Pulmonary lymph node (tissue), 1 donor: Measurements from ENCODE around the genes SSX4, TBC1D25, RBM3, GATA1, ERAS, OTUD5 and KCND1.

- PRO-cap, result no peak
Measured at GRCh38 chrX:48045670-48046352, 25.6 kb downstream of the ZNF630 start.

DNA sequence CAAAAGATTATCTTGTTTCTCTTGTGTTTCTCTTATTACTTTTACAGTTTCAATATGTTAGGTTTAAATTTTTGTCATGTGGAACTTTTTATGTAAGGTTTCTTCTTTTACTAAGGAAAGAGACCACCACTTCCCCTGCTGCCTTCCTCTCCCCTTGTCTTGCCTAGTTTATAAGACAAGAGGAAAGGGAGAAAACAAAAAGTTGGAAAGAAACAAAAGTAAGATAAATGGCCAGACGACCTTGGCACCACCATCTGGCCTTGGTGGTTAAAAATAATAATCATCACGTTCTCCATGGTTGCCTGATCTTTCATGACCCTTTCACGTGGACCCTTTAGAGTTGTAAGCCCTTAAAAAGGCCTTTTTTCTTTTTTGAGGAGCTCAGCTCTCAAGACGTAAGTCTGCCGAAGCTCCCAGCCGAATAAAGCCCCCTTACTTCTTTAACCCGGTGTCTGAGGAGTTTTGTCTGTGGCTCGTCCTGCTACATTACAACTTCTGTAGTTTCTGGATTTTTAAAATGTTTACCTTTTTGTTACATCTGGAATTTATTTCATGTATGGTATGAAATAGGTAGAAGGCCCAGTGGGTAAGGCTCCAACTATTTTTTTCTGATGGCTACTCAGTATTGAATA is 18.4 kb downstream of the ZNF630 start:
- PRO-cap, result no peak

DNA sequence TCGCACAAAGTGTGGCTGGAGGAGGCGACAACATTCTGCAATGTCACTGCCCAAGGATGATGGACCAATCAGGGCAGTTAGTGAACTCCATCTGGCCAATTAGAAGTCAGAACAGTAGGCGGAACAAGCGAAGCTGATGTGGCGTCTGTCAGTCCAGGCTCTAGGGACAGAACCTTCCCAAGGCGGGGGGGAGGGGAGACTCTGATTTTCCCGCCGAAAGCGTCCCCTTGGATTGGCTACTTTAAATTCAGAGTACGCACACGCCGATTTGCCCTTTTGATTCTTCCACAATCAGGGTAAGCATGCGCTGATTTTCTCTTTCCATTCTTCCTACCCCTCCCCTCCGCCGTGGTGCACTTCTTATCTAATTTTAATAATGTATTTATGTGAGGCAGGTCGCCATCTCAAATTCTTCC is at the start of gene SSX4:
Gene SSX4, plus strand, starts transcription at position 271 of the 416 bp plus-strand sequence.
- PRO-cap, result no peak

DNA sequence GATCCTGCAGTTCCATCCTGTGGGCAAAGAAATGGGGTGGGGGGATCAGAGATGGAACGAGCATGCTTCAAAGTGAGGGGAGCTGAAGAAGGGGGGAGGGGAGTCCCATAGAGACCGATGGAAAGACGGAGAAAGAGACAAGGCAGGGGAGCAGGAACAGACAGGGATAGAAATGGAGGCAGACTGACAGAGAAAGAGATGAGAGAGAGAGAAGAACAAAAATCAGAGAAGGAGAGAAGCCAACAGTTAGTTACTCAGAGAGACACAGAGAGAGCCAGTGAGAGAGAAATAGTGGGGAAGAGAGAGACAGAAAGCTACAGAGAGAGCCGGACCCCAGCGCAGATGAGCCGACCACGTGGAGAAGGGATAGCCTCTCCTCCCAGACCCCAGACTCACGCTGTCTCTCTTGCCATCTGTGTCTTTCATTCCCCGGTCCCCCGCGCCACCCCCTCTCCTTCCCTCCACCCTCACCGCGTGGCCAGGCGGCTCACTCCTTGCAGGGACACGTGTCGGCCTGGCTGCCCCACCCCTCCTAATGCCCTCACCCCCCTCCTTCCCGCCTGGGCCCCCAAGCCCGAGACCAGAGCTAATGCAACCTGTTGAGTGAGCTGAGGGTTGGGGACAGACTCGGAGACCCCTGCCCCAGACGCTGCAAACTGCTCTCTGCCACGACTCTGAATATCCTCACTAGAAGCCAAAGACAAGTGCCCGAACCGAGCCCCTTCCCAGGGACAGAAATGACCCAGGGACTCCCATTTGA is 2.0 kb downstream of the SLC38A5 start:
- PRO-cap, result no peak

GRCh38 chrX:48476698-48477077 is 689 bp downstream of the FTSJ1 start:
- PRO-cap, result no peak

GRCh38 chrX:48523435-48524080 is 1.9 kb downstream of the EBP start:
- PRO-cap, result no peak

- PRO-cap, result bidirectional peak, plus-strand start at chrX:48539707, minus-strand start at chrX:48539438; unidirectional peak, plus-strand start at chrX:48539865; bidirectional peak, plus-strand start at chrX:48540268, minus-strand start at chrX:48540121
Measured at GRCh38 chrX:48539218-48540187, at the start of gene TBC1D25. Gene TBC1D25 (plus strand): TSS chrX:48539714.

- PRO-cap, result bidirectional peak, plus-strand start at chrX:48574265, minus-strand start at chrX:48574312; bidirectional peak, plus-strand start at chrX:48574484, minus-strand start at chrX:48574387
Measured at GRCh38 chrX:48573652-48574634, at the start of gene RBM3. Gene RBM3 (plus strand): TSS chrX:48574484.

GRCh38 chrX:48574635-48575350 is 509 bp downstream of the RBM3 start:
- PRO-cap, result bidirectional peak, plus-strand start at chrX:48574946, minus-strand start at chrX:48574868

DNA sequence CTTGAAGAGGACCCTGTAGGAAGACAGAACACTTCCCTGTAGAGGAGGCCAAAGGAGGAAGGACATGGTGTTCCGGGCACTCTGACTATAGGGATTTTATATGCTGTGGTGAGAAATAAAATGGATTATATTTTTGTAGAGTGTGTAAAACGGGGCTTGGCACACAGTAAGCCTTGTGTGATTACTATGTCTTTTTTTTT is 599 bp downstream of the GLOD5 start:
- PRO-cap, result no peak

GRCh38 chrX:48785616-48786957 is at the start of gene GATA1:
Gene GATA1 (plus strand): TSS chrX:48786590.
- PRO-cap, result no peak

GRCh38 chrX:48801168-48801858 is 554 bp upstream of the HDAC6 start:
- PRO-cap, result unidirectional peak, minus-strand start at chrX:48801370; unidirectional peak, minus-strand start at chrX:48801493; bidirectional peak, plus-strand start at chrX:48802044, minus-strand start at chrX:48801674

DNA sequence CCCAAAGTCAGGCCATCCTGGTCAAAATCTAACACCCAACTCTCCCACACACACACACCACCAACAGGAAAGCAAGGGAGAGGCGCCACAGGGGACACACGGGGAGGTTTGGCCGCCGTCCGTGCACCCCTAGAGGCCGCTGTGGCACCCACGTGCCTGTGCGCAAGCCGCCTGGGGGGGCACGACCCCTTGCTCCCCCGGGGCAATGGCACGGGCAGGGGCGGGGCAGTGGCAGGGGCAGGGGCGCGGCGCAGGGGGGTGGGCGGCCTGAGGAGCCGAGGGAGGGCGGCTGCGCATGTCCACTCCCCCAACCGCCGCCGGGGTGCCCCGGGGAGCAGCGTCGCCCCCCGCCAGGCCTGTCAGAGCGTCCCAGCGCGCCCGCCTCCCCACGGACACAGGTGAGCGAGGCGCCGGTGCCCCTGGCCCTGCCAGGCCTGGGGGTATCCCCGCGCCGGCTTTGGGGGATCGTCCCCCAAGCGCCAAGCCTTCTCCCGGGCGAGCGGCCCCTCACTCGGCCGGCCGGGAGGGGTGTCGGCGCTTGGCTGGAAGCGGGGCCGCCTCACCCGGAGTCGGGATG is at the start of gene ERAS:
Gene ERAS, plus strand, starts transcription at position 362 of the 577 bp plus-strand sequence.
- PRO-cap, result no peak

DNA sequence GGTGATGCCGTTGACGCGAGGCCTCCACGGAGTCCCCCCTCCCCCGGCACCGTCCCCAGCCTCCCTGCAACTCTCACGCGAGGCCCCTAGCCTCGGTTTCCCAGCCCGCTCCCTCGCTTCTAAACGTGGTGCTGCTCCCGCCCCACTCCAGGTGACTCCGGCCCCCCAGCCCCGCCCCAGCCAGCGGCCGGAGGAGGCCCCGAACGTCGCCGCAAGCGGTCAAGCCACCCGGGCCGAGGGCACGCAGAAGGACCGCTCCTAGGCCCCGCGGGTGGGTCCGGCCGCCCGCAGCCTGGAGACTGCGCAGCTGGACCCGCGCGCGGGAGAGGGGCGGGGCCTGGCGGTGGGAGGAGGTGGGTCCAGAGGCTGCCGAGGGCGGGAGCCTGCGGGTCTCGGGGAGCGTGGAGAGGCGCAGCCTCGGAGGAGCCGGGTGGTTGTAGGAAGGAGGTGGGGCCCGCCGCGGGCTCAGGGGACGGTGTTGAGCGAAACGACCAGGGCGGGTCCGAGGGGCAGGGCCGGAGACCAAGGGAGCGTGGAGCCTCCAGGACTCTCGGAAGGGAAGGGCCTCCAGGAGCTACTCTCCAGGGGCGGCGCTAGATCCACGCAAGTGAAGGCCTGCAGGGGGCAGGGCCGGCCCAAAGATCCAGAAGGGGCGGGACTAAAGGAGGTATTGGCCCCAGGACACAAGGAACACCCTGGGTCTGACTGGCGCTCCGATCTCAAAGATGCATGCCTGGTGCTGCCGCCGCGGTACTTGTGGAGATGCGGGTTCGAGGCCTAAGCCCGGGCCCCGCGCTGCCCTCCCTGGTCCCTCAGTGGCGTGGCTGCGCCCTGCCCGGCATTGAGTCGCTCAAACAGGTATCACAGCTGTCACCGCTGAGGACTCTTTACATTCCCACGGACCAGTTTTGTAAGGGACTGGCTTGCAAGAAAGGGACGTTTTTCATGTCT is 6.1 kb downstream of the TIMM17B start:
- PRO-cap, result bidirectional peak, plus-strand start at position 362 of the sequence, minus-strand start at position 301 of the sequence

GRCh38 chrX:48953574-48954115 is 3.8 kb downstream of the OTUD5 start:
- PRO-cap, result no peak

GRCh38 chrX:48957497-48958282 is at the start of gene OTUD5:
Gene OTUD5 (minus strand): TSS chrX:48957607.
- PRO-cap, result bidirectional peak, plus-strand start at chrX:48957710, minus-strand start at chrX:48957607; bidirectional peak, plus-strand start at chrX:48958154, minus-strand start at chrX:48957940

DNA sequence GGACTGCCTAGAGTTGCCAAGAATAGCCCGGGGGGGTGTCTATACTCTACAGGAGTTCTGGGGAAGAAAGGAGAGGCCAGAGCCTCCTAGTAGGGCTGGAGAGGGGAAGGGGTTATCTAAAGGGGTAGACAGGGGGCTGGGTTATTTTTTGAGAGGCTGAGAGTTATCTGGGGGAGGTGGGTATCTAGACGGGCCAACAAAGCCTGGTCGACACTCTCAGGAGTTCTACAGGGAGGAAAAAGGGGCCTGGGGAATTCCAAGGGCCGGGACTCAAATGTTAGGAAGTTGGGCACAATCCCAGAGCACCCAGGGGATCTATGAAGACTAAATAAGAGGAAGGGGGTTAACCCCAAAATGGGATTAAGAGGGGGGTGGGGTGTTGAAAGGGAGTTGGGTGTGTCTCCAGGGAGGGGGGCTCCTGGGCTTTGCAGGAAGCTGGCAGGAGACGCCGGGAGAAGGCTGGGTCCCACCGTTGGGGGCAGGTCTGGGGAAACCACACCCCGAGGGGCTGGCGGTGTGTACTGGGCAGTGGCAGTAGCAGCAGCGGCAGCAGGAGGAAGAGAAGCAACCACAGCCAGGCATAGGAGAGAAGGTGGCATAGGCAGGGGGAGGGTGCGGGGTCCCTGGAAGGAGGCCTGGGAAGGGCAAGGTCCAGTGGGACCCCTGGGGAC is 537 bp downstream of the KCND1 start:
- PRO-cap, result unidirectional peak, plus-strand start at position 543 of the sequence

- PRO-cap, result bidirectional peak, plus-strand start at chrX:48972133, minus-strand start at chrX:48971855
Measured at GRCh38 chrX:48971643-48972674, at the start of gene KCND1. Gene KCND1 (minus strand): TSS chrX:48971844.

- PRO-cap, result no peak
Measured at GRCh38 chrX:49061279-49061832, 2.6 kb downstream of the CCDC120 start.

- PRO-cap, result no peak
Measured at GRCh38 chrX:49071219-49072115, 2.3 kb downstream of the PRAF2 start.